Neutrophil (primary cell): ENCODE results near the genes TMEM30A and FILIP1.

DNA sequence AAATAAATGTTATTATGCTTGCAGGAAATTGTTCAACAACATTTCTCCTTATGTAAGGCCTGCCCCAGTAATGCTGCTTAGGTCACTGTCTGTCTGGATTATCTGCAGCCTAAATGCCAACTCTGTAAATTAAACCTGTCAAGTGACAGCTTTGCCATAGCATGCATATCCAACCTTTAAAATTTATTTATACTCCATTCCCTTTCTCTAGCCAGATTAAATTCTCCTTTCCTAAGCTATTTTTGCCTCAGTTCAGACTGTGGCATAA is 7.9 kb upstream of the PTP4A1 start:
- PRO-cap: no peak

GRCh38 chr6:63598552-63599143 is 26.4 kb downstream of the PTP4A1 start:
- PRO-cap: no peak

- PRO-cap: no peak
Observed at GRCh38 chr6:63646350-63647038, 10.9 kb downstream of the PHF3 start.

DNA sequence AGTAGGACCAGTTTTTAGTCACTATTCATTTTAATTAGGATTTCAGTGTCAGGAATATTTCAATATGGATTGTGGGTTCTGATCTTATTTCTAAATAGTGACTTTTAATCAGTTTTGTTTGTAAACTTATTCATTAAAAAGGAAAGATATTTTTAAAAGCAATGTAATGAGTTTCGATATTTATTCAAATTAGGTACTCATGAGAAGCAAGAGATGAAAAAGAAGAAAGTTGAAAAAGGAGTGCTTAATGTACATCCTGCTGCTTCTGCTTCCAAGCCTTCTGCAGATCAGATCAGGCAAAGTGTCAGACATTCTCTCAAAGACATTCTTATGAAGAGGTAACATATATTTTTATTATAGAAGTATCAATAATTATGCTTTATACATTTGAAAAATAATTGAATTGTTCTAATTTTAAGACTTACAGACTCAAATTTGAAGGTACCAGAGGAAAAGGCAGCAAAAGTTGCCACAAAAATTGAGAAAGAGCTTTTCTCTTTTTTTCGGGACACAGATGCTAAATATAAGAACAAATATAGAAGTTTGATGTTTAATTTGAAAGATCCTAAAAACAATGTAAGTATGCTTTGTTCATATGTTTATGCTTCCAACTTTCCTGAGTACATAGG is 62.5 kb downstream of the PHF3 start:
- PRO-cap: no peak

DNA sequence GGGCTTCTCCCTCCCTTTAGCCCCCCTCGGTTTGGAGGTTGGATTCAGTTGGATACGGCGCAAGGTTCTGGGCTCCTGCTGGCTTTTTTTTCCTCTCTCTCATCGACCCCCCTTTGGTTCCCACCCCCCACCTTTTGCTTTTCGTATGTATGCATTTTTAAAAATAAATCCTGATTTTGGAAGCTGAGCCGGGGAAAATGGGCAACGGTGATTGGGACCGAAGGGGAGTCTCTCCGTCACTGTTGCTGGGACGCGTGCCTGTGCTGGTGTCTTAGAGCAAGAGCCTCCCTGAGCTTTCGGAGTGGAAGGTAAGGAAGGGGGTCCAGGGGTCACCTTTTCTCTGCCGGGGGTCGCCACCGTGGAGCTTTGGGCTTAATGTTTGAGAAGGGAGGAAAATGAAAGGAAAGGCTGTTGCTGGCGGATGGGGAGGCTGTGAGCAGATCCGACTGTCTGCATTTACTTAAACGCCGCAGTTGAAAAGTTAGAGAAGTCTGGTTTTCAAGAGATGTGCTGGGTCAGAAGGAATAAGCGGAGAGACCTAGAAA is 683 bp downstream of the ADGRB3 start:
- PRO-cap: no peak

GRCh38 chr6:69232763-69233156 is 564.0 kb downstream of the LMBRD1 start:
- PRO-cap: no peak

DNA sequence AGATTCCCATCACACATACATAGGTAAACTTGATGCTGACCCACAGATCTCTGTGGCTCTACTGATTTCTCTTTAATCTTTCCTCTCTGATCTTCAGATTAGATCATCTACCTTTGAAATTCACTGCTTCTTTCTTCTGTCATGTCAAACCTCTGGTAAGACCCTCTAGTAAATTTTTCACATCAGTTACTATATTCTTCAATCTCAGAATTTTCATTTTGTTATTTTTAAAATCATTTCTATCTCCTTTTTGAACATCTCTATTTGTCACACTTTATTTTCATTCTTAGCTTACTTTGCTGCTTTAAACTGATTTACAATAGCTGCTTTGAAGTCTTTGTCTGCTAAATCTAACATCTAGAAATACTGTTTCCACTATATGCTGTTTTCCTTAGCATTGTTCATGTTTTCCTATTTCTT is 27.7 kb downstream of the LMBRD1 start:
- PRO-cap: no peak

DNA sequence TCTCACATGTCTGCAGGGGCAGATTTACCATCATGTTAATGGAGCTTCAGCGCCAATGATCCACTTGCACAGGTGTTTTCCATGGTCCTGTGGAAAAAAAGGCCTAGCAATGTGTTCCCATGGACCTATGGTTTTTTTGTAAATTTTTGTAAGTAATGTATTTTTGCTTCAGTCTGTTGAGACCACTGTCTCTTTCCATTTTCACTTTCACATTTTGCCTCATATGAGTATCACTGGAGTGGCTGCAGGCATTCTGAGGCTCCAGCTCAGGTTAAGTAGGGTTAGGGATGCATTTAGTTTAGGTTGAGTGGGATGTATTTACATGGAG is 19.2 kb upstream of the LMBRD1 start:
- PRO-cap: no peak

GRCh38 chr6:70397289-70397965 is 15.9 kb upstream of the FAM135A start:
- PRO-cap: no peak

GRCh38 chr6:70782861-70784160 is 115.6 kb downstream of the SMAP1 start:
- PRO-cap: no peak

- PRO-cap: no peak
Observed at GRCh38 chr6:71376775-71377230, 88.2 kb downstream of the OGFRL1 start.

DNA sequence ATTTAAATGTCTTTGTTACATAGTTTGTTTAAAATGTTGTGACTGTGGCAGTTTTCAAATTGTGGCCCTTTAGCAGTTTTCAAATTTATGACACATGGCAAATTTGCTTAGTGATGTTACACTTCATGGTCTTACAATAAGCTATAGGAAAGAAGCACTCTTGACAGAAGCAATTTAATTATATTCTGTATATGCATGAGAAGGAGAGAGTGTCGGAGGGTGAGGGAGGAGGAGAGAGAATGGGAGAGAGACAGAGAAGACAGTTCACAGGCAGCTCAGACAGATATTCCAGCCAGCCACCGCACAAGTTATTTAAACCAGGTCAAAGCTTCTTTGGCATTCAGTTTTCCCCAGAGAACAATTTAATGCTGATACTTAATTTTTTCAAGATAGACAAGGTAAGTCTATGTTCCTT is 255.4 kb upstream of the KCNQ5 start:
- PRO-cap: no peak

DNA sequence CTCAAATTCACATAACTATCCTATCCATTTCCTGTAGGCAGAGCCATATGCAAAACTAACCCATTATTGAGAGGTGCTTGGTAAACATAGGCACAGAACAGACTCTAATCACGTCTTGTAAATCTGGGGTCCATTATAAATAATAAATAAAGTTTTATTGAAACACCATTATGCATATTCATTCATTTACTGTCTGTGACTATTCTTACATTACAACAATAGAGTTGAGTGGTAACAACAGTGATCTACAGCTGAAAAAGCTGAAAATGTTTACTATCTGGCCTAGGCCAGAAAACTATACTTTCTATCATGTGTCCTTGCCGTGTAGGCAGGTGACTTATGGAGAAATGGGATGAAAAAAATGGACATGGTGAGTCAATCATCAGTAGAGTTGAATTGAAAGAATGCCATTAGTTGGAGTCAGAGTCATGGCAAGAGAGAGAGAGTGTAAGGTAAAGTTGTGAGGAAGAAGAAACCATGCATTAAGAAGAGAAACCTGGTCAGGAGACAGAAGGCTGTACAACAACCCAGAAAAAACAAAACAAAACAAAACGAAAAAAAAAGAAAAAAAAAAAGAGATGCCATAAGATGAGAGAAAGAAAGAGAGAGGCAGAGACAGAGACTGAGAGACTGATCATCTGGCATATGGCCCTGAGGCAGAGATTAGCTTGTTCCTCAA is 25.2 kb downstream of the KCNQ5 start:
- PRO-cap: no peak

DNA sequence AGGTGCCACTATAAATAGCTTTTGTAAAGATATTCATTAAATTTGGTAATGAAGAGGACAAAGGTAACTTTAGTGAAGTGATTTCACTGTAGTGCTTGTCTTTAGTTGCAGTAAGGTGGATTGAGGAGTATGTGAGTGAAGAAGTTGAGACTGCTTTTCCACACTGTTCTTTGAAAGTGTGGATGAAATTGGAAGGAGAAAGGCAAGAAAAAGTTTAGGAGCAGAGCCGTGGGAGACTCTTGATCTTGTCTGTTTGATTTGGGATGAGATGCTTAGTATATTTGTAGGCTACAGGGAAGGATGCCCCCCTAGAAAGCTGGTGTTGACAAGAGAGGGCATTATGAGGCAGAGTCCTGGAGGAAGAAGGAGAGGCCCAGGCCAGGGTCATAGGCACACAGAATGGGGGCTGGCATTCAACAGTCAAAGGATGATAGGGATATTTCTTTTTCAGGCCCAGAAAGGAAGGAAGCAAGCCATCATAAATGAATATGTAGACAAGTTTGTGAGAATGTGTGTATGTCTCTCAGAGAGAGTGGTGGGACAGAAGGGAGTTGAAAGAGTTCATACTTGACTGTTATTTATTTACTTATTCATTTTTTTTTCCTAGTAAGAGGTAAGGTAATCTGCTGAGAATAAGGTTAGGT is 157.2 kb downstream of the KCNQ5 start:
- PRO-cap: no peak

GRCh38 chr6:73509843-73510379 is 10.9 kb downstream of the EEF1A1 start:
- PRO-cap: no peak

GRCh38 chr6:73517703-73518138 is 3.1 kb downstream of the EEF1A1 start:
- PRO-cap: no peak

GRCh38 chr6:73518139-73518734 is 2.6 kb downstream of the EEF1A1 start:
- PRO-cap: no peak

- PRO-cap: no peak
Observed at GRCh38 chr6:73518735-73519467, 1.9 kb downstream of the EEF1A1 start.

DNA sequence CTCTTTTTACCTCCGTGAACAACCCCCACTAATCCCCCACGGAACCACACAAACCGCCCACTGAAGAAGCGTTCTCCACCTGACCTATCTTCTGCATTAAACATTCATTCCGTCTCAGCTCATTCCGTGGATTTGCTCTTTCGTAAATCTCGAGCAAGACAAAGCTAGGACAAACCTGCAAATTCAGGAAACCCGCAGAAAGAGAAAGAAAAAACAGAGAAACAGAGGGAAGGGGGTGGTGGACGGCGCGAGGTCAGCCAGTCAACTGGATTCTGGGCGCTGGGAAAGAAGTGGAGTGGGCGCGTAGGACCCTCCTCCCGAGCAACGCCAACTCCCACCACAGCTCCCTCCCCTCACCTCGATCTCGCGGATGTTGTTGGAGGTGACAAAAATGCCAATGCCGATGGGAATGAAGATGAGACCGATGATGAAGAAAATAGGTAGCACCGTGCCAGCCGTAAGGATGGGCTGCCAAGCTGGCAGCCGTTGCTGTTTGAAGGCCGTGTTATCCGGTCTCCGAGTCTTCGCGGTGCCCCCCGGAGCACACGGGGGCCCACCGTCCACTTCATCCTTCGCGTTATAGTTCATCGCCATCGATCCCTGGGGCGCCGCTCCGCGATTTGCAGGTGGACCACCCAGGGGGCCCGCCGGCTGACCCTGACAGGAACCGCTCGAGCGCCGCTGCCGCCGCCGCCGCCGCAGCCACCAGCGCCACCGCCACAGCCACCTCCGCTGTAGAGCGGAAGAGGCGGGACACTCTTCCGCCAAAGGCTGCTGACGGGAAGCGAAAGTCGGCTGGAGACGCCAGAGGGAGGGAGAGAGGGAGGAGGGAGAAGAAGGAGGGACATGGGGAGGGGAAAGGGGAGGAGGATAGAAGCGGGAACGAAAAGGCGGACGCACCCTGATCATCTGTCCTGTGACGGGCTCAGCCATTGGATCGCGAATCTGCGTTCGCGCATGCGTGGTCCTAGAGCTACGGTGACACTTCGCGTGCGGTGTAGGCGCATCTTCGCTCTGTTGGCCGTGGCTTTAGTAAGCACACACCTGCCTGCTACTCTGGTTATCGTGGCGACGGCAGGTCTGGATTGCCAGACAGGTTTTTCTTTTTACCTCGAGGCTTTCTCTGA is at the start of gene TMEM30A:
Gene TMEM30A (minus strand): TSS at position 748 of the 1,127 bp plus-strand sequence.
- PRO-cap: bidirectional peak, plus-strand start at position 970 of the sequence, minus-strand start at position 736 of the sequence

DNA sequence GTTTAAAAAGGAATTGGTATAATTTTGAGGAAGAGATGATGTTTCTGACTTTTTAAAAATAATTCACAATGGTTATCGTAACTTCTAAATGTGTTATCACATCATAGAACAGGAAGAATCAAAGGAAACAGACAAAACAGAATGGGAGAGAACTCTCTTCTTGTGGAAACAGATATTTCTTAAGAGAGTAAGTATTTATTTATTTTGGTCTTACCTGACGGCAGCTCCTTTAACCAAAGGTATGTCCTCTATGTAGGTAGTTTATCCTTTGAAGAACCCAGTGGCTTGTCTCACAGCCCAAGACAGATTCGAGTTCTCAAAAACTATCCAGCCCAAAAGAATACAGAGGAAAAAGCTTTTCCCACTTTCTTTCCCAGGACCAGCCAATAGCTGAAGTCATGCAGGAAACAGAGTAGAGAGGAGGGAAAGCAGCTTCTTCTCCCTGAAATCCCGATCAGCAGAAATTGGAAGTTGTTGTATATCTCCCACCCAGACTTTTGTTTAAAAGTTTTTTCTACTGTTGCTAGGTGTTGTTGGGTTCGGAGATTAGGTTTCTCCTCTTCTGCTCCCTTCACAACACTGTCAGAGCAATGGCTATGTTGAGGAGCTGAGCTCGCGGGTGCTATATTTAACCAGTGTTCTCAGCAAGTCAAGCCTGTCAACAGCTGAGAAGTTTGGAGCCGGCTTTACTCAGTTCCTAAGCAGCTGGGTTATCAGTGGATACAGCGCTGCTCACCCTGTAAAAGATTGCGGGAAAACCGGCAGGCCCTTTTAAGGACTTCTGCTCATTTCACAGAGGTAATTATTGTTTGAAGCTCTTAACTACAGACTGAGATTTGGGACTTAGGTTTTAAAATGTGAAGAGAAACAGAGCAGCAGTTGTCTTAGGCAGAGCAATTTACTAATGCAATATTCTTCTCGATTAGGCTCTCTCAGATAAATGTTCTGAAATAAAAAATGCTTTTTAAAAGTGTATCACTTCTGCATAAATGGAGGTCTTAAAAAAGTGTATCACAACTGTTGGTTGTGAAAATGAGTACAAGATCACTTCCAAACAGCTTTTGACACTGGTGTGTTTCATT is at the start of gene FILIP1:
Gene FILIP1 (minus strand): TSS at position 601 of the 1,082 bp plus-strand sequence.
- PRO-cap: no peak